Pericardium (tissue), 1 donor: ENCODE results near the genes TMBIM1 and WNT10A.

DNA sequence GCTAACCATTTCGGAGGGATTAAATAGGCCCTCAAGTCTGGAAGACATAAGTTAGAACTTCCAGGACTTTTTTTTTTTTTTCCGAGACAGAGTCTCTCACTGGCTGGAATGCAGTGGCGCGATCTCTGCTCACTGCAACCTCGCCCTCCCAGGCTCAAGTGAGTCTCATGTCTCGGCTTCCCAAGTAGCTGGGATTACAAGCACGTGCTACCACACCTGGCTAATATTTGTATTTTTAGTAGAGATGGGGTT, 2.2 kb downstream of the ARPC2 start:
- RRBS = no CpG with 5 or more reads among the region's 7 CpGs

DNA sequence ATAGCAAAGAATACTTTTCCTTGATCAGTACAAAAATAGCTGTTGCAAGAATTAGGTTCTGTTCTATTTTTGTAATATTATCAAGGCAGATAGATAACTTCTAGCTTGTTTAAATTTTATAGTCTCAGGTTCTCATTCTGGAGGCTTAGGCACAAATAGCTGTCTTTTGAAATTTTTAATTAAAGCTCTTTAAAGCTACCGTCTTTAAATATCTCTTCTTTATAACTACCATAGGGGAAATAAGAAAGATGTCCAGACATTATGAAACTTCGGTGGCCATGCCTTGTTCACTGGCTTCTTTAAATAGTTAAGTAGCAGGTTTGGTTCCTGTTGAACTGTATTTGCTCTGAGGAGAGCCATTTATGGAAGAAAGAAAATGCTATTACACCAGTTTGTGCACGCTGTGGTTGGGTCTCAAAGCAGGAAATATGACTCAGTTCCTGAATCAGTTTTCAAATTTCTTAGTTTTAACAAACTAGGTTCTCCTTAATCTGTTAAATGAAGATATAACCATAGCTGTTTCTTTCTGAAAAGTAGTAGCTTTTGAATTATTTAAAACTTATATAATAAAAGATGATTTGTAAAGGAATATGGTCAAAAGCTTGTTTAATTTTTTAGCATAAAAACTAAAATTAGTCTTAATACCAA, 12.2 kb downstream of the ARPC2 start:
- RRBS = no CpG with 5 or more reads among the region's 3 CpGs

DNA sequence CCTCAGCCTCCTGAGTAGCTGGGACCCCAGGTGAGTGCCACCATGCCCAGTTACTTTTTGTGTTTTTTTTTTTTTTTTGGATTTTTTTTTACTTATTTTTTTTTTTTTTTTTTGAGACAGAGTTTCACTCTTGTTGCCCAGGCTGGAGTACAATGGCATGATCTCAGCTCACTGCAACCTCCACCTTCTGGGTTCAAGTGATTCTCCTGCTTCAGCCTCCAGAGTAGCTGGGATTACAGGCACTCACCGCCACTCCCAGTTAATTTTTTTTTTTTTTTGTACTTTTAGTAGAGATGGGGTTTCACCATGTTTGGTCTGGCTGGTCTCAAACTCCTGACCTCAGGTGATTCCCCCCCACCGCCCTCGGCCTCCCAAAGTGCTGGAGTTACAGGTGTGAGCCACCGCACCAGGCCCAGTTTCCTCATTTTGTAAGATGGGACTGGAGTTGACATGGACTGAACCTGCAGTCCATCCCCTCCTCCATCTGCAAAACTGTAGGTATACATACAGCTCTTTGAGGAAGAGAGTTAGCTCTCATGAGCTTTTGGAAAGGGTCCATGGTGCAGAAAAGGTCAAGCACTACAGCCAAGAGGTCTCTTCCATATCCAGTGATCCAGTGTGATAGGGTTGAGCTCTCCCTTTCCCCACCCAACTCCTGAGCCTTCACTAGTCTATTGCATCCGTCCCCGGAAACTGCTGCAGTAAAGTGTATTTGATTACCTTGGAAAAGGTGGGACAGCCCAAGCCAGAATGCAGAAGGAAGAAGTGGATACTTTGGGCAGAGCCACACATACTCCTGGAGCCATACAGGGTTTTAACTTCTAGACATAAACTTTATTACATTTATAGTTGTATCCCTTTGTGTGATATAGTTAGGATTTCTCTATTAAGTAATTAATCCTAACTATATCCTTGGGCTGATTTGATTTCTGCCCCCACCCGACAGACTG, 3.3 kb downstream of the PNKD start:
- RRBS = no CpG with 5 or more reads among the region's 7 CpGs

- RRBS = no CpG with 5 or more reads among the region's 4 CpGs
Measured at GRCh38 chr2:218278173-218278543, 7.8 kb downstream of the PNKD start.

GRCh38 chr2:218281920-218283352, 9.9 kb downstream of the TMBIM1 start:
- RRBS = 27% methylated on average over 3 of the region's 27 CpGs

GRCh38 chr2:218290802-218291580, 1.3 kb downstream of the TMBIM1 start:
- RRBS = no CpG with 5 or more reads among the region's 7 CpGs

DNA sequence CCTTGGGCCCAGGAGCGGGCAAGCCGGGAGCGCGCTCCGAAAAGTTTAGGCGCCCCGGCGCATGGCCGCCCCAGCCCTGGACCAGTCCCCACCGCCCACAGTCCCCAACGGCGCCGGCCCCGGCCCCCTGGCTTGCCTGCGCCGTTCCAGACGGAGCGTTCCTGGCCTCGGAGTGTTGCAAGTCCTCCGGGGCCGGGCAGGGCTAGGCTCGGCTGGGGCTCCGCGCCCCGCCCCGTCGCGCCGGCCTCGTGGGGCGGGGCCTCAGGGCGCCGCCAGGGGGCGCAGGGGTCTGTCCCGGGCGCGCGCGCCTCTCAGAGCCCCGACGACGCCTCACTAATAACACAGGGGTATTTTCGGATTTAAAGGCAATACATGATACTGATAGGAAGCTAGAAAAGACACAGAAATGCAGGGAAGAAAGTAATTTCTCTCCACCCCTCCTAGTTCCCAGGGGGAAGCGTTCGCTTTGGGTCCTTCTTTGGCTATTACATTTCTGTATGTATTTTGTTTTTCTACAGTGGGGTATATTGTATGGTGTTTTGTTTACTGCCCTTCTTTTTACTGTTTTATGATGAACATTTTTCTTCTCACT, at the start of gene TMBIM1:
Gene TMBIM1 (minus strand): TSS at position 174 of the 592 bp plus-strand sequence.
- RRBS = 1% methylated on average over 31 of the region's 45 CpGs

DNA sequence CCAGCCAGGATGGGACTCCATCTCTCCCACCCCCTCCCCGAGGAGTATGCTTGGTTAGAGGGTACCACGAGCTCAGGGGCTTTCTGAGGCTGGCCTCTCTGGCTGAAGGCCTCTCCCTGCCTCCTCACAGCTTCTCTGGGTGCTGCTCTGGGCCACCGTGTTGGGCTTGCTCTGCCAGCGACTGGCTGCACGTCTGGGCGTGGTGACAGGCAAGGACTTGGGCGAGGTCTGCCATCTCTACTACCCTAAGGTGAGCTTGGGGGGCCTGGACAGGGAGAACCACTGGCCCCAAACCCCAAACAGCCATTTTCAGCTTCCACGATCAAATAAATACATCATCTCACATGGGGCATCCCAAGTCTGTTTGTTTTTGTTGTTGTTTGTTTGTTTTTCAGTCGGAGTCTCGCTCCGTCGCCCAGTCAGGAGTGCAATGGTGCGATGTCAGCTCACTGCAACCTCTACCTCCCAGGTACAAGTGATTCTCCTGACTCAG, 3.0 kb downstream of the SLC11A1 start:
- RRBS = no CpG with 5 or more reads among the region's 13 CpGs

- RRBS = no CpG with 5 or more reads among the region's 55 CpGs
Measured at GRCh38 chr2:218387193-218388338, 5.5 kb downstream of the SLC11A1 start.

DNA sequence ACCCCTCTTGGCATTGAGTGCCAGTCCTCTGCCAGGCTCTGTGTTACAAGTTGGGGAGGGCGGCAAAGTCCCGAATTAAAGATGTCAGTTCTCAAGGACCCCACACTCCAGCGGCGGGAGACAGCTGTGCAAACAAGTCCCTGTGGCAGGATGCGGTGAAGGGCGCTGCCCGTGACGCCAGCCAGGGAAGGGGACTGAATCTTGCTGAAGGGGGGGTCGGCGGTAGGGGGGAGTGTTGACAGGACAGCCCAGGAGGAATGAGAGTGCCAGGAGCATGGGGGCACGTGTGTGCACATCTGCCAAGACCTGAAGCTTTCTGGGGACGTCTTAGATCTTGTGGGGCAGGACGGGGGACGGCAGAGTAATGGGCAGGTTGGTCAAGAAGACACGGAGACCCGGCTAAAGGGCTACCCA, 2.9 kb upstream of the CTDSP1 start:
- RRBS = no CpG with 5 or more reads among the region's 16 CpGs

DNA sequence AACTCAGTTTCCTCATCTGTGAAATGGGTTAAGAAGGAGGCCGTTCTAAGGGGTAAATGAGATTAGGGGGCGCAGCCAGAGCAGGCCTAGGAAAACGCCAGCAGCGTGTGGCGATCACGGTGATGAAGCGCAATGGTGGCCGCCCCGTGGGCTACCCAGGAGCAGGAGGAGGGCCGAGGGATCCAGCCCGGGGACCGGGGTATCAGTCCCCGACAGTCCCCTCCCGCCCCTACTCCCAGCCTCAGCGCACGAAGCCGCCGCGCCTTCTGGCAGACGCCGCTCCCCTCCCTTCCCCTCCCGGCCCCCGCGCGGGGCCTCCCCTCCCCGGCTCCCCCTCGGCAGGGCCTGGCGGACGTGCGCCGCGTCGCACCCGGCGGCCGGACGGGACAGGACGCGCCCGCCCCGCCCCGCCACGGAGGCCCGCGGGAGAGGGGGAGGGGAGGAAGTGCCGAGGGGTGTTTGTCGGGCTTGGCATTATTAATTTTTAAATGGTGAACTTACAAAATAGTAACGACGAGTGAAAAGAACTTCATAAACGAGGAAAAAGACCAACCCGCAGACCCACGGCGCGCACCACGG, 1.3 kb upstream of the CTDSP1 start:
- RRBS = 2% methylated on average over 15 of the region's 55 CpGs

DNA sequence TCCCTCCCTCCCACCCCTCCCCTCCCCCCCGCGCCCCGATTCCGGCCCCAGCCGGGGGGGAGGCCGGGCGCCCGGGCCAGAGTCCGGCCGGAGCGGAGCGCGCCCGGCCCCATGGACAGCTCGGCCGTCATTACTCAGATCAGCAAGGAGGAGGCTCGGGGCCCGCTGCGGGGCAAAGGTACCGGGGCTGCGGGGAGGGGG, 212 bp downstream of the CTDSP1 start:
- RRBS = 1% methylated on average over 11 of the region's 21 CpGs

GRCh38 chr2:218400181-218400827, 636 bp downstream of the CTDSP1 start:
- RRBS = 0% methylated on average over 6 of the region's 58 CpGs

DNA sequence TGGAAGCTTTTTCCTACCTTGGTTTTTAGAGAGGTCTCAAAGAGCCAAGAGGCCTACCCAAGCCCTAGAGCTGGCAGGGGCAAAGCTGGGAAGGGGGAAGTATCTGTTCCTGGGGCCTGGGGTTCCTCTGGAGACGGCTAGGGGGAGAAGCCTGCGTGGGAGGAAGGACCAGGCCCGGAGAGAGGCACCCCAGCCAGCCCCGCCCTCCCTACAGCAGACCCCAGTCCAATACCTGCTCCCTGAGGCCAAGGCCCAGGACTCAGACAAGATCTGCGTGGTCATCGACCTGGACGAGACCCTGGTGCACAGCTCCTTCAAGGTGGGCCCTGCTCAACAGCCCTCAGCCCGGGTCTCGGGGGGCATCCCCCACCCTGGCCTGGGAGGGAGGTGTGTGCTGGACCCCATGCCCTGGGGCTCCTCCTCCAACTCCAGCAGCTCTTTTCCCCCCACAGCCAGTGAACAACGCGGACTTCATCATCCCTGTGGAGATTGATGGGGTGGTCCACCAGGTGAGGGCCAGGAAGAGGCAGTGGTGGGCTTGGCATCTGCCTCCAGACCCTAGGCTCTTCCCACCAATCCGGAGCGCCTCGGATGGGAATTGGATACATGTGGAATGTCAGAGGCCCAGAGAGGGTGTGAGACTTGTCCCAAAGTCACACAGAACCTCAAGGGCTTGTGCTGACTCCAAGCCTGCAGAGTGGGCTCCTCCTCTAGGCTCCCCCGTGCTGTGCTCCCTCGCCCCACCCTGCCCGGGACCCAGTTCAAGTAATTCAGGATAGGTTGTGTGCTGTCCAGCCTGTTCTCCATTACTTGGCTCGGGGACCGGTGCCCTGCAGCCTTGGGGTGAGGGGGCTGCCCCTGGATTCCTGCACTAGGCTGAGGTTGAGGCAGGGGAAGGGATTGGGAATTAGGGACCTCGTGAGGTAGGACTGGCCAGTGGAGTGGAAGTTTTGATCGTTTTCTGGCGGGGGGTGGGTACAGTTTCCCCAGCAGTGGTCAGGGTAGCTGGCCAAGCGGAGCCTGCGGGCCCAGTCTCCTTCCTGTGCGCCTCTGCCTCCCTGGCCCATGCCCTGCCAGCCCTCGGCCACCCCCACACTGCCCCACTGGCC, 2.6 kb downstream of the CTDSP1 start:
- RRBS = 53% methylated on average over 3 of the region's 26 CpGs

DNA sequence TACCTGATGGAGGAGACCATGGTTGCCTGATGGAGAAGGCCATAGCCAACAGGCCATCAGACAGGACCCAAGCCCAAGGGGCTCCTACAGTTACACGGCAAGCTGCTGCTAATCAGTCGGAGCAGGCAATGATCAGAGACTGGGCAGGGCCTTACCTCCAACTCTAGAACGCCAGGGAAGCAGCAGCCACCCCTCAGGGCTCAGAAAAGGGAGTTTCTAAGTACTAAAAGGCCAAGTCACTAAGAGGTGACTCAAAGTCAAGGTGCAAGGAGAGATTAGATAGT, 3.4 kb downstream of the VIL1 start:
- RRBS = no CpG with 5 or more reads among the region's 3 CpGs

- RRBS = no CpG with 5 or more reads among the region's 2 CpGs
Measured at GRCh38 chr2:218474610-218474924, 55.6 kb downstream of the VIL1 start.

GRCh38 chr2:218569567-218570303, 1.1 kb downstream of the CNOT9 start:
- RRBS = no CpG with 5 or more reads among the region's 12 CpGs

GRCh38 chr2:218880660-218881528, at the start of gene WNT10A:
Gene WNT10A, plus strand, starts transcription at chr2:218880852.
- RRBS = 5% methylated on average over 29 of the region's 42 CpGs

- RRBS = 11% methylated on average over 7 of the region's 25 CpGs
Measured at GRCh38 chr2:218963134-218963755, 3.8 kb downstream of the CDK5R2 start.

- RRBS = 13% methylated on average over 3 of the region's 14 CpGs
Measured at GRCh38 chr2:218983677-218983928, 1.4 kb downstream of the FEV start.